Heart left ventricle (tissue), 7 donors: ENCODE measurements around a stretch of chr3.

DNA sequence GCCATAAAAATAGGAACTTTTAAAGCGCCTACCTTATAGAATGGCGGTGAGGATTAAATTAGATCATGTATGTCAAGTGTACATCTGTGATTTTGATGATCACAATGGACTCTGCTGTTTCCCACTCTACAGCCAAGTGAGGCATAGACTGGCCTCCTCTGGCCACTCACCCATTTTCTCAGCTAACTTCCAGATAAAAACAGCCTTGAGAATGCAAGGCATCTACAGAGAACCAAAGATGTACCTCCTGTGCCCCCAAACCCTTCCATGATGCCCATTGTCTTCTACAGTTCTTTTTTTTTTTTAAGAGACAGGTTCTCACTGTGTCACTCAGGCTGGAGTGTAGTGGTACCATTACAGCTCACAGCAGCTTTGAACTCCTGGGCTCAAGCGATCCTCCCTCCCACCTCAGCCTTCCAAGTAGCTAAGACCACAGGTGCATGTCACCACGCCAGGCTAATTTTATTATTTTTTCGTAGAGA is 9.3 kb upstream of the BRPF1 start:
- PRO-cap, 6 experiments = no peak in any of the 6 experiments
- RAMPAGE, long total RNA, 2 experiments = no peak in any of the 2 experiments
- RRBS = no CpG with 5 or more reads among the region's 5 CpGs

DNA sequence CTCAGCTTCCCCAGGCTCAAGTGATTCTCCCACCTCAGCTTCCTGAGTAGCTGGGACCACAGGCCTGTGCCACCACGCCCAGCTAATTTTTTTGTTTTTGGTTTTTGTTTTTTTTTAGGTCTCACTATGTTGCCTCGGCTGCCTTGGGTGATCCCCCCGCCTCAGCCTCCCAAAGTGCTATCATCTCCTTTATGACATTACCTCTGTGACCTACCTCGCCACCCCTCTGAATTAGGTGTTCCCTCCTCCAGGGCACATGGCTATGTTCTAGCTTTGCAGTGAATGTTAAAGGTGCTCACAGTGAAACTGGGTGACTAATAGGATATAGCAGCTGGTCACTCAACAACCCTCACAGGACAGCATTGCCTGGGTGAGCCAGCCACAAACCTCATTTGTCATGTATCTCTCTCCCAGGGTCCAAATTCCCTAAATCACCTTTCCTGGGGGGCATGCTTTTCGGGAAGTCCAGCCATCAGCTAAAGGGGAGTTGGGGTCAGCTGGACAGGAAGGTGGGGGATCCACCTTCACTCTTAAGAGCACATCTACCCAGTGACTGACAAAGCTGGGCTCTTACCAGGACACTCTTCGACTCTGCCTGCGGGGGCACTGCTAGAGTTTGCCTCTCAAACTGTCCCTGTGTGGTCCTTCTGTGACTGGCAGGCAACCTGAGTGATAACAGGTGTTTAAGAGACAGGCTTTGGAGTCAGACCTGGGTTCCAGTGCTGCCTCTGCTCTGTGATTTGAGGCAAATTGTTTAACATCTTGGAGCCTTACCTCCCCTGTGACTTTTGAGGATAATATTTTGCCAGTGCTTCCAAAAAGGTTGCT is 1.6 kb upstream of the TTLL3 start:
- PRO-cap, 6 experiments = no peak in any of the 6 experiments
- RAMPAGE, long total RNA, 2 experiments = no peak in any of the 2 experiments
- RRBS = no CpG with 5 or more reads among the region's 7 CpGs

DNA sequence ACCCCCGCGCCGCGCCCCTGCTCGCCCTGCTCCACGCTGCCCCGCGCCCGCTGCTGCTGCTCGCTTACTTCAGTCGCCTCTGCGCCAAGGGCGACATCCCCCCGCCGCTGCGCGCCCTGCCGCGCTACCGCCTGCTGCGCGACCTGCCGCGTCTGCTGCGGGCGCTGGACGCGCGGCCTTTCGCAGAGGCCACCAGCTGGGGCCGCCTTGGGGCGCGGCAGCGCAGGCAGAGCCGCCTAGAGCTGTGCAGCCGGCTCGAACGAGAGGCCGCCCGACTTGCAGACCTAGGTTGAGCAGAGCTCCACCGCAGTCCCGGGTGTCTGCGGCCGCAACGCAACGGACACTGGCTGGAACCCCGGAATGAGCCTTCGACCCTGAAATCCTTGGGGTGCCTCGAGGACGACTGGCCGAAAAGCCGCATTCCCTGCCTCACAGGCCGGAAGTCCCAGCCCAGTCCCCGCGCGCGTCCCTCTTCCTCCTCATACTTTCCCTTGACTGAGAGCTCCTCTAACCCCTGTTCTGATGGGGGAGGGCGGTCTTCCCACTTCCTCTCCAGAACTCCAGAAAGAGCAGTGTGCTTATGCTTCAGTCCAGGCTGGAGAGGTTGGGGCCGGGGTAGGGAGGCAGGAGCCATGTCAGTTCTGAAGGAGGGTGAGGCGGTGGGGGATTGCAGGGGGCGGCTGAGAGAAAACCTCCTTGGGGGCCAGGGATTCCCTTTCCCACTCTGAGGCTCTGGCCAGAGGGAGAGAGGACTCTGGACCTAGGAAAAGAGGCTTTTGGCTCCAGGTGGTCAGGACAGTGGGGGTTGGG is 1.2 kb upstream of the IL17RC start:
- PRO-cap, 6 experiments = peak in 6 of 6 experiments; most common plus-strand start position 593 of the sequence (in 4); most common minus-strand start position 154 of the sequence (in 4)
- RAMPAGE, long total RNA, 2 experiments = no peak in any of the 2 experiments
- RRBS = 2% methylated on average over 16 of the region's 61 CpGs

GRCh38 chr3:10173715-10174382 is 9.1 kb downstream of the IRAK2 start:
- PRO-cap, 6 experiments = peak in 1 of 6 experiments; most common minus-strand start chr3:10174017 (in 1)
- RAMPAGE, long total RNA, 2 experiments = no peak in any of the 2 experiments
- RRBS = no CpG with 5 or more reads among the region's 9 CpGs

- PRO-cap, 6 experiments = peak in 6 of 6 experiments; most common plus-strand start chr3:10194627 (in 6); most common minus-strand start chr3:10194538 (in 5)
- RAMPAGE, long total RNA, 2 experiments = no peak in any of the 2 experiments
- RRBS = no CpG with 5 or more reads among the region's 13 CpGs
These were observed 29.9 kb downstream of the IRAK2 start for GRCh38 chr3:10194321-10195284.

DNA sequence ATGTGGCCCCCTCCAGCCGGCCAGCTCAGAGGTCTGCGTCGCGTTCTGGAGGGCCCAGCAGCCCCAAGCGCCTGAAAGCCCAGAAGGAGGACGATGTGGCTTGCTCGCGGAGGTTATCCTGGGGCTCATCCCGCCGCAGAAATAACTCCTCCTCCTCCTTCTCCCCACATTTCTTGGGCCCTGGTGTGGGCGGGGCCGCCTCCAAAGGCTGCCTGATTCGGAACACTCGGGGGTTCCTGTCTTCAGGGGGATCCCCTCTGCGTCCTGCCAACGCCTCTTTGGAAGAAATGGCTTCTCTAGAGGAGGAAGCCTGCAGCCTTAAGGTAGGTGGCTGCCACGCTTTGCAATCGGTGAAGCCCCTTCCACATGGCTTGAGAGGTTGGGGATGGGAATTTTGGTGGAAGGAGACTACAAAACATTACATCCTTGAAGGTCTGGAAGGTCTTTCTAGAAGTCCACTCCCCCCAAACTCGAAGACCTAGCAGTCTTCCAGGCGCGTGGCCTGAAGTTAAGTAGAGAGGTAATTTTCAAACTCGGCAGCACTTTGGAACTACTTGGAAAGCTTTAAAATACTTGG is 1.1 kb downstream of the TATDN2 start:
- PRO-cap, 6 experiments = peak in 6 of 6 experiments; most common minus-strand start position 143 of the sequence (in 5)
- RAMPAGE, long total RNA, 2 experiments = no peak in any of the 2 experiments
- RRBS = no CpG with 5 or more reads among the region's 22 CpGs

DNA sequence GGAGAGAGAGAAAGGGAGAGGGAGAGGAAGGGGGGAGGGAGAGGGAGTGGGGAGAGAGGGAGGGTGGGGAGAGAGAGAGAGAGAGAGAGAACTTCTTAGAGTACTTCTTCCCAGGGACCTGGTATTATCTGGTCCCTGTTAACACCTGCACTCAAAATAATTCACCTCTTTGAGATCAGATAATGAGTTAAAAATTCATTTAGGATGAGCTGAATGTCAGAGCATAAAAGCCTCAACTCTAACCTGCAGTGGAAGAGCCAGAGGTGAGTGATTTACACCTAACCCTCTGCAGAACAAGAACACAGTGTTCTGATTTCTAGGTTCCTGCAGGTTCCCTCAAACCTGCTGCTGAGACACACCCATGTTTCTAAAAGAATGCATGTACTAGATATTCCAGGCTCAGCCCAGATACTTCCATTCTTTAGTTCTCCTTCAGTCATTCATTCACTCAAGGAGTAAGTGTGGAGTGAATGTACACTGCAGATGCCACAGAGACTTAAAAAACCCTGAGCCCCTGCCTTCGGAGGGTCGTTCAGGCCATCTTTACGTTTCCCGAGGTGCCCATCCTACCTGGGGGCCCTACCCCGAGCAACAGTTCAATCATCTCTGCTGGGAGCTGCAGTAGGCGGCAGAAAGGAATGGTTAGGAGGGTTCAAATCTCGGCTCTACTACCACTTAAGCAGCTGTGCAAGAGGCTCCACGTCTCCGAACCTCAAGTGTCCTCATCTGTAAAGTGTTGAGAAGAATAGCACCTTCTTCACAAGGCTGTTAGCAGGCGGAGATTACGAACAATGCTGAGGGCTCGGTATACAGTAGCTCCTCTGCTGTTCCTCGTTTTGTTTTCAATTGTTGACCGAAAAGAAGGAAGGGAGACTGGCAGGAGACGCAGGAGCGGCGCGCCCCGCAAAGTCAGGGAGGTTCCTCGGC is 710 bp downstream of the SEC13 start:
- PRO-cap, 6 experiments = no peak in any of the 6 experiments
- RAMPAGE, long total RNA, 2 experiments = no peak in any of the 2 experiments
- RRBS = no CpG with 5 or more reads among the region's 20 CpGs

- PRO-cap, 6 experiments = no peak in any of the 6 experiments
- RAMPAGE, long total RNA, 2 experiments = no peak in any of the 2 experiments
- RRBS = no CpG with 5 or more reads among the region's 15 CpGs
These were observed 1.3 kb upstream of the ATP2B2 start for GRCh38 chr3:10506624-10507110.

DNA sequence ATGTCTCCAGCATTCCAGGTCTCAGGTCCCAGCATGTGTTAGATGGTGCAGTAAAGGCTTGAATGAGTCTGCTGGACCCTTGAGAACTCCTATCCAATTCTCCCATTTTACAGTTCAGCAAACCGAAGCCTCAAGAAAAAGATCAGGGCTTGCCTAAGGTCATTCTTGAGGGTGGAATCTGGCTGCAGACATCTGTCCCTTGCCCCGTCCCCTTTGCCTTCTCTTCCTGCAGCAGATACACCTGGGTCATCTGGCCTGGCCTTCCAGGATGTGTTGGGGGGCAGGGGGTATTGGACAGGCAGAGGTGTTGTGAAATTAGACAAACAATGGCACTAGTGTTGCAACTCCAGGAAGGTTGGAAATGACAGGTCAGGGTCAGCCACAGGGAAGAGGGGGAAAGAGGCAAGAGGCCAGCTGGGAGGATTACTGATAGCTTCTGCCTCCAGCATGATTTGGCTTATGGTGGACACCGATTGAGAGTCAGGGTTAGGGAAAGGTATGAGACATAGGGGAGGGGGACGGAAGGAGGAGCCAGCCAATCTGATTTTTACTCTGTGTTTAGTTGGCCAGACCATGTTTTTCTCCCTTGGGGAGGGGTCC is 3.2 kb upstream of the ATP2B2 start:
- PRO-cap, 6 experiments = no peak in any of the 6 experiments
- RAMPAGE, long total RNA, 2 experiments = no peak in any of the 2 experiments
- RRBS = no CpG with 5 or more reads among the region's 4 CpGs

DNA sequence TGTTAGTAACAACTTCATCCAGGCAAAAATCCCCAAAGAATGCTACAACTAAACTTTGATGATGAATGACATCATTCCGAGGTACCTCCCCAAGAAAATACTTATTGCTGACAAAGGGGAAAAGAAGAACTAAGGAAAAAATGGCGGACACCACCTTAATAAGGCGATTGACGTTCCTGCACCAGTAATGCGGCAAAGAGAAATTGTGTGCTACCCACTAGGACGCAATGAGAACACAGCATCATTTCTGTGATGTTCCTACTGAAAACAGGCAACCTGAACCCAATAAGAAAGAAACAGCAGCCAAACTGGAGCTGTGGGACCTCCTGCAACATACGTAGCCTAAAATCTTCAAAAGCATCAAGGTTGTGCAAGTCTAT is 78.1 kb upstream of the SLC6A11 start:
- PRO-cap, 6 experiments = no peak in any of the 6 experiments
- RAMPAGE, long total RNA, 2 experiments = no peak in any of the 2 experiments
- RRBS = no CpG with 5 or more reads among the region's 7 CpGs

DNA sequence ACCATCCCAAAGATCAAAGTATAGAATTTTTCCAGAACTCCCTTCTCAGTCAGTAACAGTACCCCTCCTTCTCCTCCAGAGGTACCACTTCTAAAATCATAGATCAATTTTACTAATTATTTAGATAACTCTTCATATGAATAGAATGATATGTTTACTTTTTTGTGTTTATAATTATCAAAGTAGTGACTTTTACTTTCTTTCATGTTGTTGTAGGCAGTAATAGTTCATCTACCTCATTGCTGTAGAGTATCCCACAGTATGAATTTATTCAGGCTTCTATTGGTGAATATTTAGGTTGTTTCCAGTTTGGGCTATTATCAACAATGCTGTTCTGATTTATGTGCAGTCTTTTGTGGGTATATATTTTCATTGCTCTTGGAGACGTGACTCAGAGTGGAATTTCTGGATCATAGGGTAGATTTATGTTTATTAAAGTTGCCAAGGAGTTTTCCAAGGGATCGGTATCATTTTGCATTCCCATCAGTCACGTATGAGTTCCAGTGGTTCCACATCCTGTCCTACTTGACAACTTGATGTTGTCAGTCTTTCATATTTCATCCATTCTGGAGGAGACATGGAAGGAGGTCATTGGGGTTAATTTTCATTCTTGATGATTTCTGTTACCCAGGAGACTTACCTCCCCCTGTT is 8.5 kb upstream of the HRH1 start:
- PRO-cap, 6 experiments = no peak in any of the 6 experiments
- RAMPAGE, long total RNA, 2 experiments = no peak in any of the 2 experiments
- RRBS = no CpG with 5 or more reads among the region's 3 CpGs

DNA sequence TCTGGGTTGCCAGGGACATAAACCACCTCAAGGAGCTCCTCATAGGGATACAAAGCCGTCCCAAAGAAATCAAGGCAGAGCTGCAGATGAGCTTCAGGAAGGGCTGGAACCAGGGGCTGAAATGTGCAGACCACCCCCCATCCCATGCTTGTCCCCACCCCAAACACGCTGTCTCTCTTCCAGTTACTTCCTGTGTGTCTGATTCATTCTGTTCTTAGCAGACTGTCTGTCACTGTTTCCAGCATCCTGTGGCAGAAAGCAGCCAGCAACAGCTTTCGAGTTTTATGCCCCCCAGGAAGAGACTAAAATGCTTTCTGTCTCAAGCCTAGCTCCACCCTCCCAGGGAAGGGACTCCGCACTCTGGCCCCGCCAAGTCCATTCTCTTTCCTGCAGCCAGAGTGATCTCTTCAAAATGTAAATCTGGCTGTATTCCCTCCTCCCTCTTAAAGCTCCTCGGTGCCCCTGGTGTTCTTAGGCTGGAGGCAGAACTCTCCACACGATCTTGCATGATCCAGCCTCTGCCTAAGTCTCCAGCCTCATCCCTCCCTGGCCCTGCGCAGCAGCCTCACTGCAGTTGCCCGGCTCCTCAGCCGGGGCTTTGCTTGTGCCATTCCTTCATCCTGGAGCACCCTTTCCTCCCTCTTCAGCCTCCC is 41.5 kb downstream of the HRH1 start:
- PRO-cap, 6 experiments = peak in 1 of 6 experiments; most common plus-strand start position 378 of the sequence (in 1)
- RAMPAGE, long total RNA, 2 experiments = no peak in any of the 2 experiments
- RRBS = no CpG with 5 or more reads among the region's 10 CpGs

GRCh38 chr3:11288581-11289021 is 16.4 kb downstream of the ATG7 start:
- PRO-cap, 6 experiments = no peak in any of the 6 experiments
- RAMPAGE, long total RNA, 2 experiments = no peak in any of the 2 experiments
- RRBS = no CpG with 5 or more reads among the region's 3 CpGs

DNA sequence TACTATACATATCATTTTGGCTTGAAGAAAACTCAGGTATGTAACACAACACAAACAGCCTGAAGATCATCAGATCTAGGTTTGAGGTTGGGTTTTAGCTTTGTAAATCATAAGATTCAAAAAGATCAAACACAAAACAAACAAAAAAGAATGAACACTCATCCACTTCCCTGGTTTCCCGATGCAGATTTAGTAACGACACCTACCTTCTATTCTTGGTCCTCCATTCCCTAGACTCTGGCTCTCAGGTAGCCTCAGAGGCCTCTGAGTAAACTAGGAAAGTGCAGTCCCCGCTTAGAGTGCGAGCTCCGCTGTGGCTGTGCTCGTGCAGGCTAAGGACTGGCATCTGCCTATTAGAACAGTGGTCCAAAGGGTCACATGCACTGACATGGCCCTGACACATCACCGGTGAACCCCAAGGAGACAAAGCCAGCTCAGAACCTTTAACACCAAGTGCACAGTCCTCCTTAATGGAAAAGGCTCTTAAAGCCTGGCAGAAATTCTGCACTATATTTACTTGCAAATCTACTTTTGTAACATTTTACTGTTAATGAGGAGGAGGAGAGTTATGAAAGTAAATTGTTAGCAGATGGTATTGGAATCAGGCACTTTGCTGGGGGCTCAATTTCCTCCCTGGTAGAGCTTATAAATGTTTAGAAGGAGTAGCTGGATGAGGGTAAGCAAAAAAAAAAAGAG is 31.2 kb downstream of the VGLL4 start:
- PRO-cap, 6 experiments = no peak in any of the 6 experiments
- RAMPAGE, long total RNA, 2 experiments = no peak in any of the 2 experiments
- RRBS = no CpG with 5 or more reads among the region's 7 CpGs

- PRO-cap, 6 experiments = peak in 2 of 6 experiments; most common plus-strand start chr3:11770703 (in 1); most common minus-strand start chr3:11770569 (in 2)
- RAMPAGE, long total RNA, 2 experiments = no peak in any of the 2 experiments
- RRBS = no CpG with 5 or more reads among the region's 11 CpGs
These were observed 76.2 kb downstream of the TAMM41 start for GRCh38 chr3:11770455-11770853.

DNA sequence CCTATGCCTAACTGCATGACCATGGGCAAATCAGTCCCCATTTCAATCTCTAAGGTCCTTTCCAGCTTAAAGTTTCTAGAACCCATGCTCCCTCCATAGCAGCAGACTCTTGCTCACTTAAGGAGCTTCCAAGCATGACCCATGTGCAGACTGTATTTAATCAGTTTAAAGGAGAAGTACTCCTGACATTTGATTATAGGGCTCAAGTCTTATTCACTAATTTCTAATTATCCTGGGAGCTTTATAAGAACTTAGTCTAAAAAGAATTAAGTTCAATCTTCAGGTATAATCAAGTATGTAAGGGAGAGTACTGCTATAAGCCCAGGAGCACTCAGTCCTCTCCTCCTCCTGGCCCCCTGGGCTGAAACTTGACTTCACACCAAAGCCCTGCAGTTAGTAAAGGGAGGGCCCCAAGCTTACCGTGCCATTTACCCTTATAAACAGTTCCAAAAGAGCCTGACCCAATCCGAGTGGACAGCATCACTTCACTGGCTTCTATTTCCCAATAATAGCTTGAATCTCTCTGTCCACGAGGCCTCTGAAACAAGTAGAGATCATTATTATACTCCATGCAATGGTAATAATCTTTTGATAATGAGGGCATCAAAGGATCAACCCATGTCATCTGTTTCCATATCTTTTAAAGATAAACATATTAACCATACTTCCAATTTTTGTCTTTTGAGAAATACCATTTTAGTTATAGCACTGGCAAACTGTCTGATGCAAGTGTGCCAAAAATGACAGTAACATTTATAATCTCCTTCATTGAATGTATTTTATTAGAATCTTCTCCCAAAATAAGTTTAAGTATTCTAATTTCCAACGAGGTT is 42.6 kb downstream of the MKRN2 start:
- PRO-cap, 6 experiments = no peak in any of the 6 experiments
- RAMPAGE, long total RNA, 2 experiments = no peak in any of the 2 experiments
- RRBS = no CpG with 5 or more reads among the region's 4 CpGs

DNA sequence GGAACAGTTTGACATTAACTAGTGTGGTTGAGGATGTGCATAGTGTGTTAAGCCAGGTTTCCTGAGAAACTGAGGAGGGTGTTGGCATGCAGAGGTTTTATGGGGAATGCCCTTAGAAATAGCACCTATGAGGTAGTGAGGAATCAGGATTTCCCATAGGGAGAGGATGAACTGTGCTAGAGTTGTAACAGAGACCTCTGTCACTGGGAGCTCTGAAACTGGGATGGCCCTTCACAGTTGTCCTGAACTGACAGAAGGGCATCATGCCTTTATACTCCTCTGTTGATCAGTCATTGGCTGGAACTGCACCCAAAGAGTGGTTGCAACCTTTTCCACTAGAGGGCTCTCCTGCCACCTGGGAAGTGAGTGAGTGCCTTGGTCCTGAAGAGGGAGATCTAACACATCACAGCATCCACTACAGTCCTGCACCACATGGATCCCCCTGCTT is 42.4 kb upstream of the RAF1 start:
- PRO-cap, 6 experiments = peak in 1 of 6 experiments; most common minus-strand start position 244 of the sequence (in 1)
- RAMPAGE, long total RNA, 2 experiments = no peak in any of the 2 experiments

- PRO-cap, 6 experiments = no peak in any of the 6 experiments
- RAMPAGE, long total RNA, 2 experiments = no peak in any of the 2 experiments
- RRBS = no CpG with 5 or more reads among the region's 5 CpGs
These were observed 5.5 kb downstream of the TMEM40 start for GRCh38 chr3:12753428-12753994.

DNA sequence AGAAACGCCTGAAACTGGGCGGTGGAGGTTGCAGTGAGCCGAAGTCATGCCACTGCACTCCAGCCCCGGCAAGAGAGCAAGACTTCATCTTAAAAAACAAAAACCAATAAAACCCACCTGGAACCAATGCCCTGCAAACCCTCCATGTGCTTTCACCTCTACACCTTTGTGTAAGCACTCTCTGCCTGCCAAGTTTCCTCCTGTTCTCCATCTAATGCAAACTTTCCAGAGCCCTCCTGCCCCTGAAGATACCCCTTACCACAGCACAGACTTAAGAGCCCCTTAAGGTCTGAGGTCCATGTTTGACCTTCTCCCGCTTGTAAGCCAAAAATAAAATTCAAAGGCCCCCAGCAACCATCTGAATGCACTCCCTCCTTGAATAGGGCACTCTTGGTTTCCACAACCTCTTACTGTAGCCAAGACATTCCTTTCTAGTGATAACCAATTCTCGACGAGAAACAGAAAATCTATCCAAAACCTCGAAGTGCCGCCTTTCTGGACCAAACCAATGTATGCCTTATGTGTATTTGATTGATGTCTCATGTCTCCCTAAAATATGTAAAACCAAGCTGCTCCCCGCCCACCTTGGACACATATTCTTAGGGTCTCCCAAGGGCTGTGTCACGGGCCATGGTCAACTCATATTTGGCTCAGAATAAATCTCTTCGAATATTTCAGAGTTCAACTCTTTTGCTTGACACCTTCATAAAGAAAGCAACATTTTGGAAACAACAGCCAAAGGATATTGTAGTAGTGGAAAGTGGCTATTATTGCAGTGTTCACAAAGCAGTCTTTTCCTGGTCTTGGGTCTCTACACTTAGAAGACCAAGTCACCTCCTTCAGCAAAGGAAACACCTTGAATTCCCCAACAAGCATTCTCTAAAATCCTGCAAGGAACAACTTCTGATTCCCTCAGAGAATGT is 2.8 kb downstream of the RPL32 start:
- PRO-cap, 6 experiments = no peak in any of the 6 experiments
- RAMPAGE, long total RNA, 2 experiments = no peak in any of the 2 experiments
- RRBS = no CpG with 5 or more reads among the region's 12 CpGs

DNA sequence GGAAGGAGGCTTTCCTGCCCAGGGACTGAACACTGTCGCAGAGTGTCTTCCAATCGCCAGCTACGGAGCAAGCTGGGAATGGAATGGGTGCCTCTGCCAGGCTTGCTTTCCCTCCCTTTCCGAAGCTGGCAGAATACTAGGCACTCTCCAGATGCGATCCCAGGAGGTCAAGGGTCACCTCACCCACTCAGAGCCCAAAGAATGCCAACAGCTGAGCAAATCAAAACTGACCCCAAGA is 1.2 kb downstream of the RPL32 start:
- PRO-cap, 6 experiments = peak in 2 of 6 experiments; most common minus-strand start position 169 of the sequence (in 2)
- RAMPAGE, long total RNA, 2 experiments = no peak in any of the 2 experiments
- RRBS = no CpG with 5 or more reads among the region's 5 CpGs